ENCODE measurements around a stretch of chr16.

DNA sequence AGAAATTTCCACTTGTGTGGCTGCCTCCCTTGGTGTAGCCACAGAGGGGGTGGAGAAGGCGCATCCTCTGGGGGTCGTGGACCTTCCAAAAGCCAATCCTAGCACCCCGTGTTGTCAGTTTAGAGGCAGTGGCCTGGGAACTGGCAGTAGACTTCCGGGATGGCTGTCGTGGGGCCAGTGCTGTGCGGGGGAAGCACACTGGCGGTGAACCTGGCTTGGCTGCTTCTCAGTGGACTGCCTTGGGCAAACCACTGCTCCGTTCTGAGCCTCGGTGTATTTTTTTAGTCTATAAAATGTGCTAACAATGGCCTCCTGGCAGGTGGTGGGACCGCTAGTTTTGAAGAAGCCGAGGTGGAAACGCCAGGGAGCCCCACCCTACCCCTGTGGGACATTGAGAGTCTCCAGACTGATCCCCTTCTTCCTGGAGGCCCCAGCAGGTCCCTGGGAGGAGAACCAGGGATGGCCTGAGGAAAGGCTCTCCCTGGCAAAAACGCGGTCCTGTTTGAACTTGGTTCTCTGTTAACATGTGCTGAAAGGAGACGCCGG lies 125.7 kb downstream of the CMIP start:
- PRO-cap: no peak
- RAMPAGE, long total RNA, 2 experiments: no peak in any of the 2 experiments

GRCh38 chr16:81593020-81593545 lies 148.5 kb downstream of the CMIP start:
- PRO-cap: no peak
- RAMPAGE, long total RNA, 2 experiments: no peak in any of the 2 experiments

- PRO-cap: no peak
- RAMPAGE, long total RNA, 2 experiments: no peak in any of the 2 experiments
Measured at GRCh38 chr16:81598956-81599356, 154.3 kb downstream of the CMIP start.

DNA sequence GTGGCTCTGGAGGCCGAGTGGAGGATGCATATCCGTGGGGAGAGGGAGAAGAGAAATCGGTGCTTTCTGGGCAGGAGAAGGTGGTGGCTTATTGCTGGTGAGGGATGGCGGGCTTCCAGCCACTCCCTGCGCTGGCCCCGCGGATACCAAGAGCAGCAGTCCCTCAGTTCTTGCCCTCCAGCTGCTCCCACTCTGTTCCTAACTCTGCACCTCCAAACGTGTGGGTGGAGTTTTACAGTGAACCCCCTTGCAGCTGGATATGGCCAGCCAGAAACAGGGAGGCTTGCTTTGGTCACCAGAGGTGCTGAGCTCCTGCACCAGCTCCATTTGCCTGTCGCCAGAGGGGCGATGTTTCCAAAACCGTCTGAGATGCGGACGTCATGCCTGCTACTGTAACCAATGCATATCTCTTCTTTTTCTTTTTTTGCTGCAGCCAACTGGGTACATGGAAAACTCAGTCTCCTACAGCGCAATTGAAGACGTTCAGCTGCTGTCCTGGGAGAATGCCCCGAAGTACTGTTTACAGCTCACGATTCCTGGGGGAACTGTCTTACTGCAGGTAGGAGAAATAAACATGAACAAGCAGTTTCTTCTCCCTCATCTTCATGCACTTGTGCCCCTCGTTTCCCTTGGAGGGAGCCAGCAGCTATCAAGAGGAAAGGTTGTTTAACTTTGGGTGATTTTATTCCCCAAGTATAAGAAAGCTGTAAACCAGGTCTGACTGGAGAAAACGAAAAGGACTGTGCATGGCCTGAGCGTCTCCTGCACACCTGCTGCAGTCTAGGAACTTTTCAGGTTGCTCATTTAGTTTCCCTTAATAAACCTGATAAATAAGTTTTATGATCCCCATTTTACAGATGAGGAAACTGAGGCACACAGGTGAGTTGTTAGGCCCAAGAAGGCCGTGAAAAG lies 162.8 kb downstream of the CMIP start:
- PRO-cap: no peak
- RAMPAGE, long total RNA, 2 experiments: no peak in any of the 2 experiments

GRCh38 chr16:81632581-81633741 lies 146.1 kb upstream of the PLCG2 start:
- PRO-cap: no peak
- RAMPAGE, long total RNA, 2 experiments: no peak in any of the 2 experiments

- PRO-cap: no peak
- RAMPAGE, long total RNA, 2 experiments: no peak in any of the 2 experiments
Measured at GRCh38 chr16:81633742-81634178, 145.3 kb upstream of the PLCG2 start.

GRCh38 chr16:81635369-81635983 lies 143.6 kb upstream of the PLCG2 start:
- PRO-cap: no peak
- RAMPAGE, long total RNA, 2 experiments: no peak in any of the 2 experiments

- PRO-cap: no peak
- RAMPAGE, long total RNA, 2 experiments: no peak in any of the 2 experiments
Measured at GRCh38 chr16:81774260-81774697, 4.8 kb upstream of the PLCG2 start.

- PRO-cap: no peak
- RAMPAGE, long total RNA, 2 experiments: no peak in any of the 2 experiments
Measured at GRCh38 chr16:81785569-81786914, 7.0 kb downstream of the PLCG2 start.

DNA sequence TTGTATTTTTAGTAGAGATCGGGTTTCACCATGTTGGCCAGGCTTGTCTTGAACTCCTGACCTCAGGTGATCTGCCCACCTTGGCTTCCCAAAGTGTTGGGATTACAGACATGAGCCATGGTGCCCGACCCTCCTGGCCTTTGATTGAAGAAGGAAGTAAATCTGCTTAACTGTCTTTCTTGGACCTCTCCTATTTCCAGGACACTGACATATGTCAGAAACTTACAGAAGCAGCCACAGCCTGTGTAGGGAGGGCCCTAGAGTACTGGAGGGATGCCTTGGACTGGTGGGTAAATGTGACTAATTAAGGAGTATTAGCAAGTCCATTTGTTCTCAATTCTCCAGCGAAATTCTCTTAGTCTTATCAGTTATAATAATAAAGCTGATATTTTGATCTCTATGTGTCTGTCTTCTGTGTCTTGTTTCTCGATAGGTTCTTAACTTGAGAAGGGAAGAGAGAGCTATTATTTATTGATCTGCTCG lies 25.1 kb upstream of the MPHOSPH6 start:
- PRO-cap: no peak
- RAMPAGE, long total RNA, 2 experiments: no peak in any of the 2 experiments

DNA sequence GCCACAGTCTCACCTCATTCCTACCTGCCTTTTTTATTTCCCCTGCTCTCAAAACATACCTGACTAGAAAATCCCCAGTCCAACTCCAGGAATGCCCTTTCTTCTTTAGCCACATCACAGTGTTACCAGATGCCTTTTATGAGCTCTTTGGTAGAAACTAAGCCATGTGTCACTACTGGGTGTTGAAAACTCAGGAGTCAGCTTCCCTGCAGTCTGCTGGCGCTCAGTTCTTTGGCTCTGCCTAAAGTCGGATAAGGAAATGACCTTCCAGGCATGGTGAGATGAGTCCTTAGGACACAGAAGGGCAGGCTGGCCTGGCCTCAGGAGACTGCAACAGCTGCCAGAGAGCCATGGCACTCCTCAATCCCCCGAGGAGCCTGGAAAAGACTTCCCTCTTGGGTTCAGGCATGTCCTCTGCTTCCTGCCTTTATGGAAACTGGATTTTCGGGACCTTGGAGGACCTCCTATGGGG lies 89.1 kb downstream of the CDH13 start:
- PRO-cap: unidirectional peak, plus-strand start at position 307 of the sequence
- RAMPAGE, long total RNA, 2 experiments: start-site peak on the minus strand in 1 of 2 experiments, centred at position 119 of the sequence, 20 reads per replicate

DNA sequence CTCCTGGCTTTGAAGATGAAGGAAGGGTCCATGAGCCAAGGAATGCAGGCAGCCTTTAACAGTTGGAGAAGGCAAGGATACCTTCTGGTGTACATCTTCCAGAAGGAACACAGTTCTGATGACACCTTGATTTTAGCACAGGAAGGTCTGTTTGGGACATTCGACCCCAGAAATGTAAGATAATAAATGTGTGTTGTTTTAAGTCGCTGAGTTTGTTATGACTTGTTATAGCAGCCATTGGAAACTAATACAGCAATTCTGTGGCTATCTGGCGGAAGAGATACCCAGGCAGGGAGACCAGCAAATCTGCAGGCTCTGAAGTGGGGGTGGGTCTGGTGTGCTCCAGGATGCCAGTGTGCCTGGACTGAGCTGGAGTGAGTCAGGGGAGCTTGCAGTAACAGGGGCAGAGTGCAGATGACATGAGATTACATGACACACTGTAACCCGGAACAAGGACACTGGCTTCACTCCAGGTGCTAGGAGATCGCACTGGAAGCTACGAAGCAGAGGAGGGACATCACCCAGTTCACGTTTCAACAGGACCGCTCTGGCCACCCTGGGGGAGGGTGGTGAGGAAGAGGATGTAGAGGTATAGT lies 475.4 kb downstream of the CDH13 start:
- PRO-cap: no peak
- RAMPAGE, long total RNA, 2 experiments: no peak in any of the 2 experiments

GRCh38 chr16:83473317-83473516 lies 334.6 kb upstream of the HSBP1 start:
- PRO-cap: no peak
- RAMPAGE, long total RNA, 2 experiments: no peak in any of the 2 experiments

DNA sequence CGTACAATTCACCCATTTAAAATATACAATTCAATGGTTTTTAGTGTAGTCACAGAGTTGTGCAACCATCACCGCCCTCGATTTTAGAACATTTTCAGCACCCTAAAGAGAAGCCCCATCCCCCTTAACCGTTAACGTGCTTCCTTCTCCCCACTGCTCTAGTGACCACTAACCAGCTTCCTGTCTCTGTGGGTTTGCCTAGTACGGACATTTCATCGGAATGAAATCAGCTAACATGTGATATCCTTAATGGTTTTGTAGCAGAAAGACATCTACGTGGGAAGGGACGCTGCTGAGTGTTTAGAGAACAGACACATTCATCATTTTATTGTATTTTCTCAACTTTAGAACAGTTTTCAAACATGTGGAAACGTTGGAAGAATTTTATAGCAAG lies 80.7 kb upstream of the HSBP1 start:
- PRO-cap: no peak
- RAMPAGE, long total RNA, 2 experiments: no peak in any of the 2 experiments

- PRO-cap: unidirectional peak, minus-strand start at chr16:83802990
- RAMPAGE, long total RNA, 2 experiments: no peak in any of the 2 experiments
Measured at GRCh38 chr16:83802783-83803277, 4.9 kb upstream of the HSBP1 start.

DNA sequence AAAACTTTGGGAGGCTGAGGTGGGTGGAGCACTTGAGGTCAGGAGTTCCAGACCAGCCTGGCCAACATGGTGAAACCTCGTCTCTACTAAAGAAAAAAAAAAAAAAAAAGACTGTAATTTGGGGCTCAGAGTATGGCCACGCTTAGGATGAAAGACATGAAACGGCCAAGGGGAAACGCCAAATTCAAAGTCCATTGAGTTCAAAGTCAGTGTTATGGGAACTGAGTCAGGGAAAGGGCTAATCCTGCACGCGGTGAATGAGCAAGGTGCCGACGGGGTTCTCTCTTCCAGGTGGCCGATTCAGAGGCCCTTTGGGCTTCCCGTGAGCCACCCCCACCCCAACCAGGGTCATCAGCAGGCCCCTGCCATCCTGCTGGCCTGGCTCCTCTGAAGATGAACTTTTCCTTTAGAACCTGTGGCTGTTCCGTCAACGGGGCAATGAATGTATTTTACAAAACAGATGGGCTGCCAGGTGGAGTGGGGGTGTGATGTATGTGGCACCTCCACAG lies 7.4 kb upstream of the OSGIN1 start:
- PRO-cap: no peak
- RAMPAGE, long total RNA, 2 experiments: no peak in any of the 2 experiments

- PRO-cap: no peak
- RAMPAGE, long total RNA, 2 experiments: no peak in any of the 2 experiments
Measured at GRCh38 chr16:83954111-83954512, 1.1 kb downstream of the OSGIN1 start.

GRCh38 chr16:83993968-83994398 lies 25.9 kb downstream of the NECAB2 start:
- PRO-cap: no peak
- RAMPAGE, long total RNA, 2 experiments: no peak in any of the 2 experiments

DNA sequence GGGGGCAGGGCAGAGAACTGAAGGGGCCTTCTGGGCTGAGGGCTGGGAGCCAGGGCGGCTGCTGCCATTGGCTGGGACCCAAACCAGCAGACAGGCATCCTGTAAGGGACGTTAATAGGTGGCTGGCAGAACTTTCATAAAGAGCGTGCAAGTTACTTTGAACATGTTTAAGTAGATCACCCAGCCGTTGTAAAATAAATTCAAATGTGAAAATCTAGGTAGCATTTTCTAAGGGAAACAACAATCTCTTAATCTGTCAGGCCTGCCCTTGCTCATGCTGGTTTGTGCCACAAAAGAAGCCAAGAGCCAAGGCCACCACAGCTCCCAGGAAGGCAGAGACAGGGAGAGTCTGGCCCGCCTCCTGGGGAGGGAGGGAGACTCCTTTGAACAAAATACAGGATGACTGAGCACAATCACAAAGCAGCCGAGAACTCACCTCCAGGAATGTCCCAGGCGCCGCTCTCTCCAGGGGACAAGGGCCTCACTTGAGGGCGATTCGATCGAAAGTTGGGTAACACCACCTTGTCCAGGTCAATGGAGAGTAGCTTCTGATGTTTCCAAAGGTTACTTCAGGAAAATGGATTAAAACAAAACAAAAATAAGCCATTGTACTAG lies 13.1 kb upstream of the SLC38A8 start:
- PRO-cap: no peak
- RAMPAGE, long total RNA, 2 experiments: no peak in any of the 2 experiments

DNA sequence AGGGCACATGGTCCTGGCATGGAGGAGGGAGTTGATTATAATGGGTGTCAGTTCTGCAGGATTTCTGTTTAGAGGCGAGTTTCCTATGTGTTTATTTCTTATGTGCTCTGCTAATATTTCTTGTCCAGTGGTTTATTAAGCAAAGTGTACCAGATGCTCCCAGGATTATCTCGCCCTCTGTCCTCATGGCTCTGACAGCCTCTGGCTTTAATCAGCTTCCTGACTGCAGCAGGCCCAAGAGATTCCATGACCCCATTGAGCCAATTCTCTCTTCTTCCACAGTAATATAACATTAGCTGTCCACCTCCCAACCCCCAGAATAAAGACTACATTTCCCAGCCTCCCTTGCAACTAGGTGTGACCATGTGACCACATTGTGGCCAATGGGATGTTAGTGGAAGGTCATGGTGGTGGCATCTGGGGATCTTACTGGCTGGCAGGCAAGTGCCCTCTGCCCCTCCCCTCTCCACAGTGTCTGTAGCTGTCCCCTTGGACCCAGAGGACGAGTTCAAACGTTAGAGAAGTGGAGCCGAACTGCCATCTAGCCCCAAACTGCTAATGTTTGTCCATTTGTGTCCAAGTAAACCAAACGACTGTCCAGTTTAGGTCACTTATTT lies 26.5 kb upstream of the KCNG4 start:
- PRO-cap: no peak
- RAMPAGE, long total RNA, 2 experiments: no peak in any of the 2 experiments